ENCODE results near the genes ADCY5 and ROPN1.

- PRO-cap: no peak
Observed at GRCh38 chr3:122563408-122564055, 568 bp downstream of the PARP9 start.

DNA sequence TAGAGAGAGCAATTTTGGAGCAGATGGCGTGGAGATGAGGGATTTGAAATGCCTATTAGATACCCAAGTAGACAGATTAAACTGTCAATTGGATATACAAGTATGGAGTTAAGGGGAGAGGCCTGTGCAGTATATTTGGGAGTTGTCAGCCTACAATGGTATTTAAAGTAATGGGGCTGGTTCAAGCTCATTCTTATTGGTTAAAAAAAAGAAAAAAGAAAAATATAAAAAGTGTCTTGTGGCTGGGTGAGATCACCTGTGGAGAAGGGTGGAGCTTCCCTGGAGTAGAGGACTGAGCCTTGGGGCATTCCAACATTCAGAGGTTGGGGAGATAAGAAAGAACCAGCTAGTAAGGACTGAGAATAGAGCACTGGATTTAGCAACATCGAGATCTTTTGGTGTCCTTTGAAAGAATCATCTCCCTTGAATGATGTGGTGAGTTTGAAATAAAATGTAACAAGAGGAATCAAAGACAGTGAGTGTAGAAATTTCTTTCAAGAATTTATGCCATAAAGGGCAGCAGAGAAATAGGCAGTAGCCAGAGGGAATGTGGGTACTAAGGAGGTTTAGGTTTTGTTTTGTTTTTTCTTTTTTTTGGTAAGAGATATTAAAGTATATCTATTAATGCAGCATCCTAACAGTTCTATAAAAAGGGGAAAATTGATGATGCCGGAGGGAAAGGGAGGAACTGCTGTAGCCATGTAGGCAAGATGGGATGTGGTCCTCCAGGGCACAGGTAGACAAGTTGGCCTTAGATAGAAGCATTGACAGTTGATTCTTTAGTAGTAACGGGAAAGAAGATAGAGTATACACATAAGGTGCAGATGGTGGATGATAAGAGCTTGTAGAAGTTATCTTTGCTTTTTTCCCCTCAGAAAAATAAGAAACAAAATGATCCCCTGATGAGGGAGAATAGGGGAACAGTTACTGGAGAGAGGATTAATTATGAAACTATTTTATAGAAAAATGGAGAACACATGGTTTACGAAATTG, 5.4 kb downstream of the SLC49A4 start:
- PRO-cap: no peak

DNA sequence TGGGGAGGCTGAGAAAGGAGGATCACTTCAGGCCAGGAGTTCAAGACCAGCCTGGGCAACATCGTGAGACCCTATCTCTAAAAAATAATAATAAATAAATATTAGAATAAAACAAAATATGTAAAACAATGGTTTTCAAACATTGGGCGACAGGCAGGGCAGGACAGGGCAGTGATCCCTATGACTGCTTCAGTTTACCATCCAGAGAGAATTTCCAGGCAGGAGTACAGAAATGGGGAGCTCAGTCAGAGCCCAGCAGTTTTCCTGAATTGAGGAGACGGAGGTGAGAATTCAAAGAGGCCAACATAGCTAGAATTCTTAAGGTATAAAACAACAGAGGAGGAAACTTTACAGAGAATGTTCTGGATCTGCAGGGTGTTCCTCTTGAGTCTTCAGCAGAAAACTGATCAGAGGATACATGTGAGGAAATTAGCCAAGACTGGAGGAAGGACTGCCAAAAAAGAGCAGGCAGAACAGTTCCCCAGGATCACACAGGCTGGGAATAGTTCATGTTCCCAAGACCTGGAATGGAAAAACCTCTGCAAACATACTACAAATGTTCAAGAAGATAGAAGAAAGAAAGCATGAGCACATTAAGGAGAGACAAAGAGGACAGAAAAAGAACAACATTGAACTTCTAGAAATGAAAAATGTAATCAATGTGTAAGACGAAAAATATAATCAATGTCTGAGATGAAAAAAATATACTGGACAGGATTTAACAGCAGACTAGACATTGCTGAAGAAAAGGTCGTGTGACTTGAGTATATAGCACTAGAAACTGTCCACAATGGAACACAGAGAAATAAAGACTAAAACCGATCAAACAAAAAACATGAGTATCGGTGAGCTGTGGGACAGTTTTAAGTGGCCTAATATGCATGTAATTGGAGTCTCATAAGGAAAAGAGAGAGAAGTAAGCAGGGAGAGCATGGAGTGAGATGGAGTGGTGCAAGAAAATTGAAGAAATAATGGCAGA, 7.5 kb downstream of the SLC49A4 start:
- PRO-cap: no peak

DNA sequence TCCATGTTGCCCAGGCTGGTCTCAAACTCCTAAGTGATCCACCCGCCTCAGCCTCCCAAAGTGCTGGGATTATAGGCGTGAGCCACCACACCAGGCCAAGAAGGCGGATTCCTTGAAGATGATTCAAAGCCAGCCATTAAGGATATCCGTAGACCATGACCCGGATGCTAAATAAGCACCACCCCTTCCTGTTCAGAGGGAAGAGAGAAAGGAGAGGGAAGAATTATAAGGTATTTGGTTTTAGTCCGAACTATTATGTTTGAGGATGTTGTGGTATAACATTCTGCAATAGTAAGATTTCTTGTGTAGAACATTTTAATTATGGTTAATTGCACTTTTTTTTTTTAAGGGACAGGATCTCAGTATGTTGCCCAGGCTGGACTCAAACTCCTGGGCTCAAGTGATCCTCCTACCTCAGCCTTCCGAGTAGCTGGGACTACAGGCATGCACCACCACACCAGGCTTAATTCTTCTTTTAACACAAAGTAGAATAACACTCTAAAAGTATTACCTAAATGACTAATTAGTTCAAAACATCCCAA, 86.5 kb downstream of the SLC49A4 start:
- PRO-cap: no peak

- PRO-cap: no peak
Observed at GRCh38 chr3:123396597-123397379, 52.1 kb downstream of the ADCY5 start.

- PRO-cap: no peak
Observed at GRCh38 chr3:123404186-123405638, 44.2 kb downstream of the ADCY5 start.

DNA sequence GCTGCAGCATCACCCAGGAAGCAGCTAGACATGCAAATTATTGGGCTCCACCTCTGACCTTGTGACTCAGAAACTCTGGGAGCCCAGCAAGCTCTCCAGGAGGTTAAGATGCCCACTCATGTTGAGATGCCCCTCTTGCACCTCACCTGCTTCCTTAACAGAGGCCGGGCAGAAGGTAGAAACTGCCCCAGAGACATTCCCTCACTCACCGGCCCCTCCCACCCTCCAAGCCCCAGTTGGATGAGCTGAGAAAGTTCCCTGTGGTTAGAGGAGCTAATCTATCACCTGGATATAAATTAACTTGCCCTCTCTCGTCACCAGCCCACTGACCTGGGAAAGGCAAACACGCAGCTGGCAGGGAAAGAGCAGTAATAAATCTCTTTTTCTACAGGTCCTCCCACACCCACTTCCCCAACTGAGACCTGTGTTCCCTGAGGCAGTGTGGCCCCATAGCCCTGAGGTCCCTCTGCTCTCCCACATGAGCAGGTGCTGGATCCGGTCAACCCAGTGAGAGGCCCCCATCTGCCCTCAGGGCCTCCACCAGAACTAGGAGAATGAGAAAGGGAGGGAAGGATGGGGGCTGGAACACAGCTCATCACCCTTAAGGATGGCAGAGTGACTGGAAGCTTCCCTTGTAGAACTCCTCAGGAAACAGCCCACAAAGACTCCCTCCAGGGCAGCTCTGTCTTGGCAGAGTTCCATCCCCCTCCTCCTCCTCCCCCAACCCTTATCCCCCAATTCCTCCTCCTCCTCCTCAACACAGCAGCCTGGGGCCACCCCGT, 39.1 kb downstream of the ADCY5 start:
- PRO-cap: no peak

DNA sequence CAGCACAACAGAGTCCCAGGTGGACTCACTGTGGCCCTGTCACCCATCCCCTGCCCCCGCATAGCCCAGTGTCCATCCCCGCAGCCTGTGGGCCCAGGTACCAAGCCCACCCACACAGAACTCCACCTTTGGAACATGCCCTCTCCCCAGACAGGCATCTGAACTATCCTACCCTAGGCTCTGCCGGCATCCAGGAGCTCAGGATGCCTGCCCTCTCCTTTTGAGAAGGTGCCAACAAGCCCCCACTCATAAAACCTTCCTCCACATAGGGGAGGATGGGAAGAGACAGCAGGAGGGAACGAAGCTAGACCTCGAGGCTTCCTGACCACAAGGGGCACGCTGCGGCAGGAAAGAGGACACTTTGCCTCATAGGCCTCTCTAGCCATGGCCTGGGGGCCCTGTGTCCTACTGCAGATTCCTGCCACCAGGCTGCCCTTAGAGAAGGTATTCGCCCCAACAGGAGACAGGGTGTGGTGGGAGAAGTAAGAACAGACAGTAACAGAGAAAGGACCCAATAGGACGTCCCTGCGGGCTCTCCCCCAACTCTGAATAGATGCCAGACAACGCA, 37.0 kb downstream of the ADCY5 start:
- PRO-cap: no peak

GRCh38 chr3:123448447-123449210, at the start of gene ADCY5:
ADCY5 (minus strand) TSS chr3:123449090.
- PRO-cap: no peak

DNA sequence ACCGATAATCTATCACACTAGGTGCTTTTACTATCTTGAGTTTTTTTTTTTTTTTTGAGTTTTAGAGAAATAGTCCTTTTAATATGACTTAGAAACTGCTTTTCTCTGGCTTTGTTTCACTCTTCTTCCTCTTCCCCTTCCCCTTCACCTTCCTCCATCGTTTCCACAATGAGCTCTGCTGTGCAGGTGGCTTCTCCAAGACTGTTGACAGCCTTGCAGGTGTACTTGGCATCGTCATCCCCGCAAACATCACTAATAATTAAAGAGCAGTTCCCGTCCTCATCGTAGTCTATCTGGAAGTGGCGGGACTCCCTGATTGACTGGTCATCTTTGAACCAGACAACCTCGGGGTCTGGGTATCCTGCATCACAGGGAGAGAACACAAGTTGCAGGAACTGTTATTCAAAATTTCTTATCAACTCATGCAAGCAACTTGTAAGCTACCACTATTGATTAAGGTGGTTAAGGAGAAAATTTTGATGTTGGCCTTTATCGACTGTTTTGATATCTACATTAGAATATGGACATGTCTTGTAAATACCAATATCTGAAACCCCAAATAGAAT, 29.2 kb upstream of the HACD2 start:
- PRO-cap: no peak

DNA sequence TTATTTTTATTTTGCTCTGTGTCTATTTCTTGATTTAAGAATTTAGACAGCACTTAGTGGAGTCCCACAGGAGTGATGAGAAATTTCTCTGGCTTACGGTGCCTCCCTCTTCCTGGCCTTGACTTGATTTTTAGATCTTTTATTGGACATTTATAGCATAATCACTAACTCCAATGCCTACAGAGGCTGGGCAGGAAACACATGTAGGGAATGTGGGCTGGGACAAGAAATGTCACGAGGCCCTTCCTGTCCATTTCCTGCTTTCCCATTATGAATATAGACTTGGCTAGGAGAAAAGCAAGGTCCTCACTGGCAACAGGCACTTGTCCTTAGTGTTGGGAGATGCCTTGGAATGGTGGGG, 100.4 kb downstream of the MYLK start:
- PRO-cap: no peak

- PRO-cap: no peak
Observed at GRCh38 chr3:123976842-123977219, 15.1 kb downstream of the ROPN1 start.

DNA sequence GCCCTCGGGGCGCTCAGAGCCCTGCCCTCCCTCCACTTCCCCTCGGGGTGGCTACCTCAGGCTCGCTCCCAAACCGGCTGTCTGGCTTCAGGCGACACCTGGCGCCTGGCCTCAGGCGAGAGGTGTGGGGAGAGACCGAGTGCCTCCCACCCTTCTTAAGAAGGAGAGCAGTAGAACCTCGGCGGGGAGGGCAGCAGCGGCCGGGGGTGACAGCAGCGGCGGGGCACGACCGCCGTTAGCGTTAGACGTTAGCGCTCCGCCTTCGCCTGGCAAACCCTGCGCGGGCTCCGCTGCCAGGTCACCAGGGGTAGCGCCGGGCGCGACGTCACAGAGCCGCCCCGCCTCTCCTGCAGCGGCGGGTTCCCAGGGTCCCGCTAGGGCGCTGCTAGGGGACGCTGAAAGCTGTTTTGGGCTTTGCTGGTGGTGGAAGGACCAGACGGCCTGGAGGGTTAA, at the start of gene ROPN1:
ROPN1 (minus strand) TSS at position 258 of the 453 bp plus-strand sequence.
- PRO-cap: no peak

DNA sequence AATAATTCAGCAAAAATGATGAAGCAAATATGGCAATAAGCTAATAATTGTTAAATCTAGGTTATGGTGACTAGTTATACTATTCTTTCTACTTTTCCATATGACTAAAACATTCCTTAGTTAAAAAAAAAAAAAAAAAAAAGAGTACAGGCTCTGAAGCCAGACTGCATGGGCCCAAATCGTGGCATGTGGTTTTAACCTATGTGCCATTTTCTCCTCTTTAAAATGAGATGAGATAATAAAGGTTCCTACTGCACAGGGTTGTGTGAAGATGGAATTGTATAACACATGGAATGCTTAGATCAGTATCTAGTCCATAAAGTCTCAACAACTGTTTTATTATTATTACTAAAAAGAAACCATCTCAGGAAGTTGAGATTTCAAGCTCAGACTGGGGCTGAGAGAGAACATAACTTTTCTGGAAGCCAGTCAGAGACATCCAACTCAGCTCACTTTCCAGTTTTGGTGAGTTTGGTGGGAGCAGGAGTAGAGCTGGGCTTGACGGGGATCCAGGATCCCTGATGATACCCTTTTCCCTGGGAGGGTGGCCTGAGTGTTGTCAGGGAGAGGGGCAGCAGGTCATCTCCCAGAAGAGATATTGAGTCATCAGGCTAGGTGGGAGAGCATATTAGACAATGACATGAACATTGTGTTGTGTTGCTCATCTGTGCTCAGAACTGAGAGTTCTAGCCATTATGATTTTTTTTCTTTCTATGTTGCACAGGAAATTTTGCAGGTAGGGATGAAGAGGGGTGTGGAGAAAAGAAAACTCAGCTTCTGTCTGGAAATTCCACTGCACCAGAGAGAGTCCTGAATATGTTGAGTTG, 32.6 kb downstream of the KALRN start:
- PRO-cap: no peak

GRCh38 chr3:124078847-124079326, 45.7 kb downstream of the KALRN start:
- PRO-cap: no peak

GRCh38 chr3:124434164-124434573, 296.1 kb upstream of the UMPS start:
- PRO-cap: no peak

DNA sequence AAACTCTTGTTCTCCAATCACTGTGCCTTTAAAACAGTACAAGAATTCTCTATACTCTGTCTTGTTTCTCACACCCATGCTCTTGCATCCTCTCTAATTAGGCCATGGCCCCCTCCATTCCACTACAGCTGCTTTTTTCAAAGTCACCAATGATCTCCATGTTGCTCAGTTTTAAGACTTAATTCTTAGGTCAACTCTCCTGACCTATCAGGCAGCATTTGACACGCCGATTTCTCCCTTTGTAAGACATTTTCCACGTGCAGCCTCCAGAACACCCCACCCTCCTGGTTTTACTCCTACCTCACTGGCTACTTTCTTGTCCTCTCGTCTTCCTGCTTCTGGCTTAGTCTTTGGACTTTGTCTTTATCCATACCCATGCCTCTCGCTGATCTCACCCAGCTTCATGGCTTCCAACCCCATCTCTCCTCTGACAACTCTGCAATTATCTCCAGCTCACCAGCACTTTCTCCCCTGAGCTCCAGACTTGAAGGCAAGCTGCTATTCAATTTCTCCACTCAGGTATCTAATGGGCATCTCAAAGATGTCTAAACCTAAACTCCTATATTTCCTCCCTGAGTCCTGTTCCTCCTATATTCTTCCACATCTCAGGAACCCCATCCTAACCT, 99.3 kb upstream of the UMPS start:
- PRO-cap: no peak

- PRO-cap: no peak
Observed at GRCh38 chr3:124700113-124700520, 30.1 kb upstream of the UMPS start.

GRCh38 chr3:124730633-124731550, 640 bp downstream of the UMPS start:
- PRO-cap: no peak

DNA sequence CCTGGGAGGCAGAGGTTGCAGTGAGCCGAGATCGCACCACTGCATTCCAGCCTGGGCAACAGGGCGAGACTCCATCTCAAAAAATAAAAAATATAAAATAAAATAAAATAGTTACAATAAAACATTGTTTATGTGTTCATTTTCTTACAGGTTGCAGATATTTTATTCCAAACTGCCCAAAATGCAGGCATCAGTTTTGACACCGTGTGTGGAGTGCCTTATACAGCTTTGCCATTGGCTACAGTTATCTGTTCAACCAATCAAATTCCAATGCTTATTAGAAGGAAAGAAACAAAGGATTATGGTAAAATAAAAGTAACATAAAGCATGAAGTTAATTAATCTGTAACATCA, 4.7 kb downstream of the UMPS start:
- PRO-cap: no peak